H1 (cell line): ENCODE measurements around the genes PAF1 and DLL3.

GRCh38 chr19:38841814-38843053, 7.6 kb downstream of the HNRNPL start:
- RRBS = no CpG with 5 or more reads among the region's 31 CpGs
CAGE:
- cytosol, long polyA plus RNA = no peak
- long polyA plus RNA = start-site peak on the minus strand at chr19:38842288-38842376, 45 and 39 reads in 2 replicates
- nucleus, long polyA plus RNA = start-site peak on the minus strand at chr19:38842285-38842375, 105 reads; start-site peak on the minus strand at chr19:38842454-38842524, 25 reads; start-site peak on the minus strand at chr19:38842705-38842716, 20 reads

DNA sequence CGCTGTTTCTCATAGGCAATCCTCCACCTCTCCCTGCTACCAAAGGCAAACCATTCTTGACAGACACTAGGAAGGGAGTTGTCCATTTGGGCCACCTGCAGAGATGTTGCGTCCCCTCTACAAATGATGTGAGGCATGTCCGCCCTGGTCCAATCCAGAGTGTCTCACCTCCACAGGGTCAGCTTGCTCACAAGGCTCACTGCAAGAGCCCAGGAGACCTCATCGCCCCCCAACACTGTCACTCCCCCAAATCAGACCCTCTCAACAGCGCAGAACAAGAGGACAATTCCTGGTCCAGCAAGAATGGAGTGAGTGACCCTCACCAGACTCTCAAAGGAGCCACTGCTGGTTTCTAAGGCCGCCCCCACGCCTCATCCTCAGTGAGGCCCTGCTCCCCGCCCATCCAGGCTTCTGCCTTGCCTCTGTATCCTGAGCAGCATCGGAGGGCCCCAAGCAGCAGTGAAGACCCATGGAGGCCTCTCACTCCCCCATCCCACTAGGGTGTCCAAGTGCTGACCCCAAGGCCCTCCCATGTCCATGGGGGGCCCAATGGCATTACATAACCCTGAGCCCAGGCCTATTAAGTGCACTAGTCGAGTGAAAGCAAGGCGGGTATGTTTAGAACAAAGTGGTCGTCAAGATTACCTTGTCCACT, 6.5 kb downstream of the HNRNPL start:
- RRBS = no CpG with 5 or more reads among the region's 12 CpGs
CAGE:
- cytosol, long polyA plus RNA = no peak
- long polyA plus RNA = no peak
- nucleus, long polyA plus RNA = no peak

DNA sequence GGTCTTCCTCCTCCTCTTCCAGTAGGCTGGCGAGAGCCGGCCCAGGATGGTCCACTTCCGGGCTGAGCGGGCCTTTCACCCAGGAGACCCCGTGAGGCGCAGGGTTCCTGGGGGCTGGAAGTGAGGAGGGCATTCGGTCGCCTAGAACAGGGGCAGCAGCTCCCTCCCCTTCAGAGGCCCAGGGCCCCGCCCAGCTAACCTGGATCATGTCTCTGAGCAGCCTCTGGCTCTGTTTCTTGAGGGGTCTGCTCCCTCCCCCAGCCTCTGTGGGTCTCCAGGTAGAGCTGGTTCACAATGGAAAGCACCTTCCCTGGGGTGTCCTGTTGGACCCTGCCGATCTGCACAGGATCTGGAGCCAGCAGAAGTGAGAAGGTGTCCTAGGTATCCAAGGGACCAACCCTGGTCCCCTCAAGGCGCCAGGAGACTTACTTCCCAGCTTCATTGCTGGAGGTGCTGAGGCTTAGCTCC, 7.2 kb downstream of the RINL start:
- RRBS = no CpG with 5 or more reads among the region's 11 CpGs
CAGE:
- cytosol, long polyA plus RNA = no peak
- long polyA plus RNA = no peak
- nucleus, long polyA plus RNA = no peak

- RRBS = no CpG with 5 or more reads among the region's 15 CpGs
CAGE:
- cytosol, long polyA plus RNA = no peak
- long polyA plus RNA = no peak
- nucleus, long polyA plus RNA = no peak
Measured at GRCh38 chr19:38899142-38899429, 332 bp downstream of the SIRT2 start.

DNA sequence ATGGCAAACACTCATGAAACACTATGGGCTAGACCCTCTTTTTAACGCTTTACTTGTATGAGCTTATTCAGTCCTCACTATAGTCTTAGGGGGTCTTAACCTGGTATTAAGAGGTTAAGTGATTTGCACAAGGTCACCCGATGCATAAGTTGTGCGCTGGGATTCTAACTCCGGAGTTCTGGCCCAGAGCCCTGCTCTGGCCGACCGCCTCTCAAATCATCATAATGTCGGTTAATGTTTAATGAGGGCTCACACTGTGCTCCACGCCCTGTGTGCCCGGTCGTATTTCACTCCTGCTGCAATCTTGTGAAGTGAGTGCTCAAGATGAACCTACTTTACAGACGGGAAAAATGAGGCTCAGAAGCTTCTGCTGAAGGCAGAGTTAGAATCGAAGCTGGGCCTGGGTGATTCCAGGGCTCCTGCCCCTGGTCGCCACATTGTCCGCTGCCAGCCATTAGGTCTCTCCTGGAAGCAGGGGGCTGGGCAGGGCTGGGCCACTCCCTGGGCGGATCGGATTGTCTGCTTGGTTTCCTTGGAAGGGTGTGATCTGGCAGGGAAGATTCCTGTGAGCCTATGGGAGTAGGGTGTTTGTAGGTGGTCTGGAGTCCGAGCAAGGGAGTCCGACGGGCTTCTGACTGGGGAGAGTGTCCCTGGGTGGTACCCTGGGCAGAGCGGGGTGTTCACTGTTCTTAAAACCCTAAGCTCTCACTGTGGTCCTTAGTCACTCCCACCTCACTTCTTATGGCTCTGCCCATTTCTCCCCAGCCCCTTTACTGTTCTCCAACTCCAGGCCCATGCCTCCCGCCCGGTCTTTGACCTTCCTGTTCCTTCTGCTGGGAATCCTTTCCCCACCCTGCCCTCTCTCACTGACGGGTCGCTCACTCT, 1.2 kb downstream of the PAK4 start:
- RRBS = 56% methylated on average over 6 of the region's 24 CpGs
CAGE:
- cytosol, long polyA plus RNA = no peak
- long polyA plus RNA = no peak
- nucleus, long polyA plus RNA = no peak

- RRBS = no CpG with 5 or more reads among the region's 19 CpGs
CAGE:
- cytosol, long polyA plus RNA = no peak
- long polyA plus RNA = no peak
- nucleus, long polyA plus RNA = no peak
Measured at GRCh38 chr19:39157506-39158179, 32.1 kb downstream of the PAK4 start.

GRCh38 chr19:39160489-39161275, 35.1 kb downstream of the PAK4 start:
- RRBS = no CpG with 5 or more reads among the region's 18 CpGs
CAGE:
- cytosol, long polyA plus RNA = no peak
- long polyA plus RNA = no peak
- nucleus, long polyA plus RNA = no peak

GRCh38 chr19:39200109-39200956, 3.6 kb downstream of the NCCRP1 start:
- RRBS = 92% methylated on average over 8 of the region's 33 CpGs
CAGE:
- cytosol, long polyA plus RNA = no peak
- long polyA plus RNA = no peak
- nucleus, long polyA plus RNA = no peak

GRCh38 chr19:39353486-39354132, 11.4 kb downstream of the SAMD4B start:
- RRBS = no CpG with 5 or more reads among the region's 13 CpGs
CAGE:
- cytosol, long polyA plus RNA = no peak
- long polyA plus RNA = no peak
- nucleus, long polyA plus RNA = no peak

- RRBS = under 1% methylated on average over 8 of the region's 59 CpGs
CAGE:
- cytosol, long polyA plus RNA = start-site peak on the minus strand at chr19:39390875-39390890, 19 reads; start-site peak on the minus strand at chr19:39391053-39391088, 42 reads
- long polyA plus RNA = start-site peak on the minus strand at chr19:39390870-39390881, 14 and 31 reads in 2 replicates; start-site peak on the minus strand at chr19:39391053-39391093, 96 and 90 reads in 2 replicates
- nucleus, long polyA plus RNA = no peak
Measured at GRCh38 chr19:39390419-39391279, at the start of gene PAF1. TSS of gene PAF1 (minus strand) at chr19:39391106.

GRCh38 chr19:39453065-39453590, 7.7 kb downstream of the SUPT5H start:
- RRBS = no CpG with 5 or more reads among the region's 13 CpGs
CAGE:
- cytosol, long polyA plus RNA = no peak
- long polyA plus RNA = no peak
- nucleus, long polyA plus RNA = no peak

GRCh38 chr19:39457523-39458242, 12.3 kb downstream of the SUPT5H start:
- RRBS = no CpG with 5 or more reads among the region's 15 CpGs
CAGE:
- cytosol, long polyA plus RNA = no peak
- long polyA plus RNA = no peak
- nucleus, long polyA plus RNA = no peak

- RRBS = no CpG with 5 or more reads among the region's 4 CpGs
CAGE:
- cytosol, long polyA plus RNA = no peak
- long polyA plus RNA = no peak
- nucleus, long polyA plus RNA = no peak
Measured at GRCh38 chr19:39473673-39473912, 7.0 kb upstream of the TIMM50 start.

GRCh38 chr19:39498589-39499734, at the start of gene DLL3:
TSS of gene DLL3 (plus strand) at chr19:39498947.
- RRBS = 3% methylated on average over 23 of the region's 70 CpGs
CAGE:
- cytosol, long polyA plus RNA = start-site peak on the plus strand at chr19:39498946-39498967, 39 reads
- long polyA plus RNA = no peak
- nucleus, long polyA plus RNA = no peak

DNA sequence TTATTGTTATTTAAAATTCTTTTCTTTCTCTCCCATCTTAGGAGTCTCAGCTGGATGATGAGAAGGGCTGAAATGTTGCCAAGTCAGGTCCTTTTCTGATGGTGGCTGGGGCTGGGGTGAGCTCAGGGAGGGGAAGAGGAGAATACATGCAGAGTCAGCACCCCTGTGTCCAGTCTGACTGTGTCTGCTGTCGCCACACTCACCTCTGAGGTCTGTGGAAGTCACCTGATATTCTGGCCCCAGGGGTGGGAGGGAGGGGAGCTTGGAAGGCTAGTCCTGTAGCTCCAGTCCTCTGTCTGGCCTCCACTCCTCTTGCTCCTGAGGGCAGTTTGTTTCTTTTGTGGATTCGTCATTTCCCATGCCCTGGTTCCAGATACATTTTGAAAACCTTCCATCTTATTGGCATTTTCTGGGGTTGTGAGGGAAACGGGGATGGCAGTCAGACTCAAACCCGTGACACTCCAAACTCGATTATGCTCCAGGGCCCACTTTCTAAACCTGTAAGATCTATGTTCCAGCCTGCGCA, 5.2 kb downstream of the SELENOV start:
- RRBS = no CpG with 5 or more reads among the region's 6 CpGs
CAGE:
- cytosol, long polyA plus RNA = no peak
- long polyA plus RNA = no peak
- nucleus, long polyA plus RNA = start-site peak on the plus strand centred at position 218 of the sequence, 531 bp wide, 24 reads

- RRBS = no CpG with 5 or more reads among the region's 8 CpGs
CAGE:
- cytosol, long polyA plus RNA = no peak
- long polyA plus RNA = no peak
- nucleus, long polyA plus RNA = no peak
Measured at GRCh38 chr19:39677915-39678682, 22.4 kb downstream of the LGALS16 start.

DNA sequence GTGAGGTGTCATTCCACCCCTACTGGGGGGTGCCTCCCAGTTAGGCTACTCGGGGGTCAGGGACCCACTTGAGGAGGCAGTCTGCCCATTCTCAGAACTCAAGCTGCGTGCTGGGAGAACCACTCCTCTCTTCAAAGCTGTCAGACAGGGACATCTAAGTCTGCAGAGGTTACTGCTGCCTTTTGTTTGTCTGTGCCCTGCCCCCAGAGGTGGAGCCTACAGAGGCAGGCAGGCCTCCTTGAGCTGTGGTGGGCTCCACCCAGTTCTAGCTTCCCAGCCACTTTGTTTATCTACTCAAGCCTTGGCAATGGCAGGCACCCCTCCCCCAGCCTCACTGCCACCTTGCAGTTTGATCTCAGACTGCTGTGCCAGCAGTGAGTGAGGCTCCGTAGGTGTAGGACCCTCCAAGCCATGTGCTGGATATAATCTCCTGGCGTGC, 15.1 kb downstream of the LGALS14 start:
- RRBS = no CpG with 5 or more reads among the region's 4 CpGs
CAGE:
- cytosol, long polyA plus RNA = no peak
- long polyA plus RNA = no peak
- nucleus, long polyA plus RNA = no peak

GRCh38 chr19:39906065-39906359, 59.8 kb upstream of the FBL start:
- RRBS = no CpG with 5 or more reads among the region's 13 CpGs
CAGE:
- cytosol, long polyA plus RNA = no peak
- long polyA plus RNA = no peak
- nucleus, long polyA plus RNA = no peak

GRCh38 chr19:39935992-39936341, 35.0 kb upstream of the PSMC4 start:
- RRBS = no CpG with 5 or more reads among the region's 2 CpGs
CAGE:
- cytosol, long polyA plus RNA = no peak
- long polyA plus RNA = no peak
- nucleus, long polyA plus RNA = no peak

GRCh38 chr19:39943991-39944655, 26.8 kb upstream of the PSMC4 start:
- RRBS = no CpG with 5 or more reads among the region's 5 CpGs
CAGE:
- cytosol, long polyA plus RNA = no peak
- long polyA plus RNA = no peak
- nucleus, long polyA plus RNA = no peak